ENCODE measurements around a stretch of chr4.

- RRBS, result no CpG with 5 or more reads among the region's 7 CpGs
Observed at GRCh38 chr4:137700591-137701170, 168.4 kb upstream of the PCDH18 start.

GRCh38 chr4:138666436-138666930 is 349.1 kb upstream of the NOCT start:
- RRBS, result no CpG with 5 or more reads among the region's 10 CpGs

GRCh38 chr4:138682628-138682811 is 333.1 kb upstream of the NOCT start:
- RRBS, result no CpG with 5 or more reads among the region's 2 CpGs

DNA sequence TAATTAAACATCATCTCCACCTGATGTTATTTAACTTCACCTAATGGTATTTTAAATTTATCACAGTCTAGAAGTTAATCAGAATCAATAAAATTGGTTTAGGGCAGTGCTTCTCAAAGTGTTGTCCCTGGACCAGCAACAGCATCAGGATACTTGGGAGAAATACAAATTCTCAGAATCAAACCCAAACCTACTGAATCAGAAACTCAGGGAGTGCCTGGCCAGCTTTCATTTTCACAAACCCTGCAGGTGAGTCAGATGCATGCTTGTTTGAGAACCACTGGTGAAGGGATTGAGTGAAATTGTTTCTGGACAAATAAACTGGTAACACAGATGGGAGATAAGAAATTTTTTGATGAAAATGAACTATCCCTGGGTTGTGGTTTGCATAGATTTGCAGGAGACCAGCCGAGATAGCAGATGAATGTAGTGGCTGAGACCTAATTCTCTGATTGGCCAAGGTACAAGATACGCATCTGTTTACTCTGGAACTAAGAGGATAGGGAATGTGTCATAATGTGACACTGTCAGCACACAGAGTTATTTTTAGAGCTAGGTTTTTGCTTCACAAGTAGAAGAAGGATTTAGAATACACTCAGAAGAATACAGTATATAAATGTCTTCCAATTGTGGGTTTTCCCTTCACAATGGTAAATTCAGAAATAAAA is 117.8 kb upstream of the NOCT start:
- RRBS, result no CpG with 5 or more reads among the region's 2 CpGs

DNA sequence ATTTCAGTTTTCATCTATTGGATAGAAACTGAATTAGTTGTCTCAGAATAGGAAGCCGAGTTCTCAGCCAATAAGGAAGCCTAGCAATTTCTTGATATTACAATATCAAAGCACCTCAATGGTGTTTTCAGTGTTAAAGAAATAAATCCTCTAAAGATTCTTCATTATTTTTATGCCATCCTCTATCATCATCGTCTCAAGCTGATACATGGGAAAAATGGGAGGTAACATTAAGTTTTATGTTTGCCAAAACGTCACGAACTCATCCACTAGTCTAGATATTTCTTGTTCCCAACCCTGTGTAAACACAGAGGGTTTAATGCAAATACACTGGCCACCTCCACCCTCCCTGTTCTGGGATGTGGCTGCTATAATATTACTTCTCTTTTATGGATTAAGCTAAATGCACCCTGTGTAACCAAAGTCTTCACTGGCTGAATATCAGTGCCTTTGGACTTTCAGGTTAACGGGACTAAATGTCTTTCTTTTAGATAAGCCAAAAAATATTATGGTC is 103.7 kb upstream of the NOCT start:
- RRBS, result no CpG with 5 or more reads among the region's 5 CpGs

- RRBS, result no CpG with 5 or more reads among the region's 3 CpGs
Observed at GRCh38 chr4:138940180-138940427, 75.5 kb upstream of the NOCT start.

DNA sequence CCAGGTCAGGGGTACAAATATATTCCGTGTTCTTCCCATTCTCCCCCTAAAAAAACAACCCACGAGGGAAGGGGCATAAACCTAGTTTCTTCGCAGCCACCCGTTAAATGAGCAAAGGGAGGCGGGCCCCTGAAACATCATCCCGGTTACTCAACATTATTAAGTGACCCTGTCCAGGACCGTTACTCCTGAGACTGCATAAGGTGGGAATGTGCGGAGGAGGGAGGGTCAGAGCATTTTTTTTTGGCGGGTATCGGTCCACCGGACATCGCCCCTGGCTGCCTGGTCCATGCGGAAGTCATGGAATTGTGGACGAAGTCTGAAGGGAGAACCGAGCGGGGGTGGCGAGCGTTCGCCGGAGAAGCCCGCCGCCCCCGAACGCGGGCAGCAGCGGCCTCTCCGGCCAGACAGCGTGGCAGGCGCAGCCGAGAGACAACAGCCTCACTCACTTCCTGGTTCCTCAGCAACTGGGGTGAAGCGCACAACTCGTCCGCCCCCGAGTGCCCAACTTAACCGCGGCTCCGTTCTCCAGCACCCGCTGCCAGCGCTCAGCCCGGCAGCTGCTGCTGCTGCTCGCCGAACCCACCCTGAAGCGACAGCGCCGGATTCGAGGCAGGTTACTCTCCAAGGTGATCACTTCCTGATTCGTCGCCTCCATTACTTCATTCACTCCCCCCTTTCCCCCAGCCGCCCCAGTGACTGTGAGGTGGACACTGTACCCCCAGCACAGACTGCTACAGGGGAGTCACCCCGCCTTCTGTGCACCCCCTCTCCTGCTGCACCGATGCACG is 67.9 kb downstream of the NOCT start:
- RRBS, result 3% methylated on average over 25 of the region's 52 CpGs

DNA sequence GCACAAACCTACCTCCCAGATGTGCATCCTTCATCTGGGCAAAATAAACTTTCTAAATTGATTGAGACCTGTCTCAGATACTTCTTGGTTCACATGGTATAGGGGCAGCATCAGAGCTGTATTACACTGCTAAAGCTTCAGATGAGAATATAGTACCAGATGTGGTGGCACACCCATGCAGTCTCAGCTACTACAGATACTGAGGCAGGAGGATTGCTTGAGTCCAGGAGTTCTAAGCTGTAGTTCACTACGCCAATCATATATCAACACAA is 22.1 kb downstream of the ELF2 start:
- RRBS, result no CpG with 5 or more reads among the region's 1 CpG

DNA sequence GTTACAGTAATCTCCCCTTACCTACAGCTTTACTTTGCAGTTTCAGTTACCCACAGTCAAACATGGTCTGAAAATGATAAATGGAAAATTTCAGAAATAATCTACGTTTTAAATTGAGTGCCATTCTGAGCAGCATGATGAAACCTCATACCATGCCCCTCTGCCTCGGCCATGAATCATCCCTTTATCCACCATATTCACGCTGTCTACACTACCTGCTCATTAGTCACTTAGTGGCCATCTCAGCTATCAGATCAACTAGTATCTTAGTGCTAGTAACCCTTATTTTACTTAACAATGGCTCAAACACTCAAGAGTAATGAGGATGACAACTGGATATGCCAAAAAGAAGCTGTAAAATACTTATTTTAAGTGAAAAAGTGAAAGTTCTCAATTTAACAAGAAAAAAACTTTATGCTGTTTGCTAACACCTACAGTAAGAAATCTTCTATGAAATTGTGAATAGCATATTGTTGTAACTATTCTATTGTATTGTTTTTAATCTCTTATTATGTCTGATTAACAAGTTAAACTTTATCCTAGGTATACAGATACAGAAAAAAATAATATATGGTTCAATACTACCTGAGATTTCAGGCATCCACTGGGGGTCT is 4.7 kb downstream of the ELF2 start:
- RRBS, result no CpG with 5 or more reads among the region's 3 CpGs

DNA sequence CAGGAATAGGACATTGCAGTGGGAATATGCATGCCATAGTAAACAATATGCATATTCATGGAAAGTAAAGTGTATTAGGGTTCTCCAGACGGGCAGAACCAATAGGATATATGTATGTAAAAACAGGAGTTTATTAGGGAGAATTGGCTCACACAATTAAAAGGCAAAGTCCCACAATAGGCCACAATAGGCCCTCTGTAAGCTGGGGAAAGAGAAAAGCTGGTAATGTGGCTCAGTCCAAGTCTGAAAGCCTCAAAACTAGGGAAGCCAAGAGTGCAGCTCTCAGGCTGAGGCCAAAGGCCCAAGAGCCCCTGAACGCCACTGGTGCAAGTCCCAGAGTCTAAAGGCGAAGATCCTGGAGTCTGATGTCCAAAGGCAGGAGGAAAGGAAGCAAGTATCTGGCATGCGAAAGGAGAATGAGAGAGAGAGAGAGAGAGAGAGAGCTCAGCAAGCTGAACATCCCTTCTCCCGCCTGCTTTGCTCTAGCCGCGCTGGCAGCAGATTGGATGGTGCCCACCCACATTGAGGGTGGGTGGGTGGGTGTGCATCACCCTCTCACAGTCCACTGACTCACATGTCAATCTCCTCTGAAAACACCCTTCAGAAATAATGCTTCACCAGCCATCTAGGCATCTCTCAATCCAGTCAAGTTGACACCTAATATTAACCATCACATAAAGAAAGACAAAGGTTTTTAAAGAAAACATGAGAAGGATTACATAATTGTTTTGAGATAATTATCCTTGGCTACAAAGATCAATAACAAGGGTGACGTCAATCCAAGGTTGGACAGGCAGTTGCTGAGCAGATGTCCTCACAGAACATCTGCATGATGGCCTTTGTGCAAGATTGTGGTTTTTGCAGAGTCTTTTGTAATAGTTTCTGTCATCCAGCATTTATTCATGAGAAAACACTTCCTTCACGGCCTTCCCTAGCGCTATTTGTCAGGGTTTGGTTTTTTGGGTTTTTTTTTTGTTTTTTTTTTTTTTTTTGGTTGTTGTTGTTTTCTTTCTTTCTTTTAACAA is 31.0 kb upstream of the ELF2 start:
- RRBS, result no CpG with 5 or more reads among the region's 10 CpGs

GRCh38 chr4:139278759-139279778 is 956 bp downstream of the MGARP start:
- RRBS, result no CpG with 5 or more reads among the region's 42 CpGs

- RRBS, result no CpG with 5 or more reads among the region's 5 CpGs
Observed at GRCh38 chr4:139401274-139401831, 52.6 kb upstream of the RAB33B start.

GRCh38 chr4:139410237-139410877 is 43.6 kb upstream of the RAB33B start:
- RRBS, result no CpG with 5 or more reads among the region's 2 CpGs

- RRBS, result no CpG with 5 or more reads among the region's 24 CpGs
Observed at GRCh38 chr4:139454254-139454625, 319 bp downstream of the RAB33B start.

DNA sequence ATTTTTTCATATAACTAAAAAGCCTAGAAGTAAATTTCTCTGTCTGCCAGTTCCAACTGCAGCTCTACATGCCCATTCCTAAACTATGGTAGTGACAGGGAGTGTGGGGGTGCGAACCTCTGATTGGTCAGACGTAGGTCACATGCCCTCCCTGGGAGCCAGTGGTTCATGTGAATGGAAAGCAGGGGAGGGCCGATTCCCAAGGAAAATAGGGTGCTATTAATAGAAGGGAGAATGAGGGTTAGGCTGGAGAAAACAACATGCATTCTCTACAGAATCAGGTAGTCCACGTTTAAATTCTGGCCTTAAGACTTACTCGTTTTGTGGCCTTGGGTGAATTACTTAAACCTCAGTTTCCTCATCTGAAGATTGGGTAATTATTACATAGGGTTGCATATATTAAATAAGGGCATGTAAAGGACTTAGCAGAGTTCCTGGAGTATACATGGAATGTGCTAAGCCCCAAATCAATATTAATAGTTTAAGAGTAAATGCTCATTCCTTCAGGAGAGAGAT is 7.2 kb downstream of the RAB33B start:
- RRBS, result no CpG with 5 or more reads among the region's 5 CpGs

DNA sequence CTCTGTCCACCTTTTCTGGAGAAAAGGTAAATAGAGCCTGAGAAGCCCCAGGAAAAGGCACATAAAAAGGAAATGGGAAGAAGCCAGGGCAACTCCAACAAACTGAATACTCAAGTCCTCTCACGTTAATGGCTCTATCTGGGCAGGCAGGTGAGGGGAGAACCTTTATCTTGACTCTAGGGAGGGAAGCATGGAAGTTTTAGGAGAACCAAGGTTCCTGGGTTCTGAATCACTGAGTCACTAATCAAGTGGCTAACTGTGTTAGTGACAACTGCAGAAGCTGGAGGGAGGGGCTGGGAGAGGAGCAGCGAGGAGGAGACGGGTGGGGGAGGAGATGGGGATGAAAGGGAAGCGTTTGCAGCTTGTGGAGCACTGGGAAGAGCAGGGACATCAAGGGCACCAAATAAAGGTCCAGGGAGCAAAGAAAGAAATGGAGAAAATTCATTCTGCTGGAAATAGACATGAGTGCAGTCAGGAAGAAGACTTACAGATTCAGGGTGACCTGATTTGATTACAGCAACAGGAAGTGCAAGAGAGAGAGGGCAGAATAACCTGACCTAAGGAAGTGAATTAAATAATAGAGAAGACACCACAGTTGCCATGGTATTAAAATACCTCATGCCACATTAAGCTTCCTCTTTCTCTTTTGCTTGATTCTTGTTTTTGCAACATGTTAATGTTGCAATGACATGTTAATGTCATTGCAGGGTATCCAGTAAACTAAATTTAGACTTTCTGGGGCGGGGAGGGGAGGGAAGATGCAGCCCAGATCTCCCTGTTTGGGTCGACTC is 4.5 kb upstream of the SETD7 start:
- RRBS, result no CpG with 5 or more reads among the region's 6 CpGs

DNA sequence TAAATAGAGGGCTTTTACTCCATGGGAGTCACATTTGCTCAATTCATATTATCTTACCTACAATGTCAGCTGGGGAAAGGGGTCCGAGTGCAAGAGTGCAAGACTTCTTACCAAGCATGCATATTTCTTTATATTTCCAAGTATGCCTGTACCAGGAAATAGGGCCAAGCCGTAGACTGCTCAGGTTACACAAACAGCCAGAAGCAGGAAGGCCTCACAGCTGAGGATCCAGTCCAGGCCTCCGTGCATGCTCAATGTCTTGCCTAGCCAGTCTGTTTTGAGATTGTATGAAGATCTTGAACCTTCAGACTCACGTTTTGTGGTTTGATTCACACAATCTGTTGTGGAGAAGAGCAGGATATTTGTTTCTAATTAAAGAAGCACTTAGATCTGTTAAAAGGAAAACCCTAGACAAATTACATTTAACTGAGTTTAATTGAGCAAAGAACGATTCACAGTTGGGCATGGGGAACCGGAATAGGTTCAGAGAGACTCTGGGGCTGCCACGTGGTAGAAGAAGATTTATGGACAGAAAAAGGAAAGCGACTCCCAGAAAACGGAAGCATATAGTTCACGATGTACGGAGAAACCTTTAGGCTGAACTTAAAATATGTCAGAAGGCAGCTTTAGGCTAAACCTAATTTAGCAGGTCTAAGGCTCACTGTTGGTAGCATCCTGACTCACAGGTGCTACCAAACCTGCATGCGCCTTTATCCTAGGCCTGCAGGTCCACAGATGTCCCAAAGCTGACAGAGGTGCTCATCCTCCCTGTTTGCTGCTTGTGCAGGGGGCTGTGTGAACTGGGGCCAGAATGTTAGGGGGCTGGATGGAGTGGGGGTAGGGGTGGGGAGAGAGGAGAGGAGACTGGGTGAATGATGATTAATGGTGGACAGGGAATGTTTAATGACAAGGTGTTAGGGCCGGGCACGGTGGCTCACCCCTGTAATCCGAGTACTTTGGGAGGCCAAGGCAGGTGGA is 1.3 kb downstream of the MGST2 start:
- RRBS, result no CpG with 5 or more reads among the region's 15 CpGs

DNA sequence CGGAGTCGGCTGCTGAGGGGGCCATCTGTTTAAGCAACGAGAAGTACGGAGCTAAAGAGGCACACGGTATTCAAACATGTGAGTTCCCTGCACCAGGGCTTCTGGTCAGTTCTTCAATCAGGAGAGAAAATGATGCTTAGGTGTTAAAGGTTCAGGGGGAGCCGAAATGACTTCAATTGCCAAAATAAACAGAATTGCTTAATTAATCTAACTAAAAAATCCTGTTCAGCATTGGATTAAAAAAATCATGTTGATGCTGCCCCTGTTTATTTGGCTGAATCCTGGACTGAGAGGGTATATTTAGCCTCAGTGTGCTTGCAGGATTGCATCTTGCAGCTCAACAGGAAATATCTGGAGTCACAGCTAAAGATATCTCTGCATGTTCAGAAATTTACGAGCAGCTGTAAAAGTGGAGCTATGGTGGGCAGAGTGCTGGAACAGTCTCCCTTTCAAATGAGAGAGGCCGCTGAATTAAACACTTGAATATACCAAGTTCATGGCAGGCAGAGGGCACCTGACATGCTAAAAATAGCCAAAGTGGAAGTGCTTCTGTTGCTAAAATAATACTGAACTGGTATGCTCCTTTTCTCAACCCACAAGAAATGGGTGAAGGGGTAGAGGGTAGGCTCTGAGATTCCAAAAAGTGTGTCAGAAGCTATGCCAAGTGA is 97.9 kb downstream of the MGST2 start:
- RRBS, result no CpG with 5 or more reads among the region's 8 CpGs

GRCh38 chr4:139824735-139826042 is 159.6 kb downstream of the MGST2 start:
- RRBS, result no CpG with 5 or more reads among the region's 26 CpGs

DNA sequence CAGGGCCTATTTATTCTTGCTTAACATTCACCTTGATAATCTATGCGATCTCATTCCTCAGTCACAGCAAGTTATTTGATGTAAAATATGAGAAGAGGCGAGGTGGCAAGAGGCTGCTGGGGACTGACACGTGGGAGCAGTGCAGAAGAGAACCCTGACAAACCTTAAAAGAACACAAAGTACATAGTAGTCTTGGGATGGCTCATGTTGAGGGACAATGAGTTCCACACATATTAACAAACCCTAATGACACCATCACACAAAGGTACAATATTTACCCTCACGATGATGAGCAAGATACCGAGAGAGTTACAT is 57.5 kb downstream of the MAML3 start:
- RRBS, result no CpG with 5 or more reads among the region's 5 CpGs

Measured in HL-60 (cell line).